GM12878 (cell line): Measurements from ENCODE around the genes RAB3GAP2 and TAF1A.

DNA sequence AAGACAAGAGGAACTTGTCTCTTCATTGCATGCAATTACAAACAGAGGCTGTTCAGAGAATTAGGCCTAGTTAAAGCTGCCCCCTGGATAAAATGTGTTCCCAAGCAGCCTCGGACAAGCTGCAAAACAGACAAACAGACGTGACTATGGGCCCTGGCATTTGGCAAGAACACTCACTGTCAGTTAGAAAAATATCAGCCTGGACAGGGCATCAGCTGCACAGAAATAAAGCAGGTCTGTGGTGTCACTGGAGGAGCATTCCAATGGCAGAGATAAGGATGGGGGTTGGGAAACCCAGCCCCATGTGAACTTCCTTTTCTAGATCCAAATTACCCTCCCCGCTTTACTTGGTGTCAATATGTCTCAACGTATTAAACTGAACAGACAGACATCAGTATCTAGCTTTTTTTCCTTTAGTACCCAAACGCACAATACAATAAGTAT is 177.1 kb downstream of the GPATCH2 start:
- RAMPAGE, long total RNA, result no peak
- RRBS, 2 experiments, result no CpG with 5 or more reads among the region's 5 CpGs
CAGE:
- cytosol, long polyA minus RNA, result no peak
- cytosol, long polyA plus RNA, result no peak
- long polyA plus RNA, result no peak
- nucleolus, long total RNA, result no peak
- nucleus, long polyA plus RNA, result no peak
- nucleus, long total RNA, result no peak

DNA sequence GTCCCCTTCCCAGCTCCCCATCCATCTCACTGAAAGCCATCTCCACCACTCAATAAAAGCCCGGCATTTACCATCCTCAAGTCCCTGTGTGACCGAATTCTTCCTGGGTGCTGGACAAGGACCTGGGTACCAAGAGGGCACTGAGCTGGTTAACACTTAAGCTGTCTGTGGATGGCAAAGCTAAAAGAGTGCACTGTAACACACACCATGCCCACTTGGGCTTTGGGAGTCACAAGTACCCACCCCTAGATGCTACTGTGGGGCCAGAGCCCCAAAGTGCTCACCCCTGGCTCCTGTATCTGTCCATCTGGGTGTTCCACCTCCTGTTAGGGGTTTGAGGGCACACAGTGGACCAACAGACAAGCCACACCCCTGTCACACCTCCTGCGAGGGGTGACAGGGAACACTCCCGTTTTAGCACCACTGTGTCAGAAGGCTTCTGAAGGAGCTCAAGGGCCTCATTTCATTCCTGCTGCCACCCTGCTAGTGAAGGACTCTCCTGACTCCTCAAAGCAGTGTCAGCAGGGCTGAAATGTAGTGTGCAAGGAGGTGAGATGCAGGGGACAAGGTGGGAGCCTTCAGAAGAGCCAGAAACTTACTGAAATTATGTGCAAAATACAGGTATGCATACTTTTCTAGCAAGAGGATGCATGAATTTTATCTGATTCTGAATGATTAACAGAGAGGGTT is 174.7 kb downstream of the GPATCH2 start:
- RAMPAGE, long total RNA, result no peak
- RRBS, 2 experiments, result no CpG with 5 or more reads among the region's 4 CpGs
CAGE:
- cytosol, long polyA minus RNA, result no peak
- cytosol, long polyA plus RNA, result no peak
- long polyA plus RNA, result no peak
- nucleolus, long total RNA, result no peak
- nucleus, long polyA plus RNA, result no peak
- nucleus, long total RNA, result no peak

- RAMPAGE, long total RNA, result no peak
- RRBS, 2 experiments, result 14 to 25% methylated on average over 11 to 12 of the region's 17 CpGs
CAGE:
- cytosol, long polyA minus RNA, result no peak
- cytosol, long polyA plus RNA, result no peak
- long polyA plus RNA, result no peak
- nucleolus, long total RNA, result no peak
- nucleus, long polyA plus RNA, result no peak
- nucleus, long total RNA, result no peak
Observed at GRCh38 chr1:218156440-218157138, 128.5 kb upstream of the RRP15 start.

DNA sequence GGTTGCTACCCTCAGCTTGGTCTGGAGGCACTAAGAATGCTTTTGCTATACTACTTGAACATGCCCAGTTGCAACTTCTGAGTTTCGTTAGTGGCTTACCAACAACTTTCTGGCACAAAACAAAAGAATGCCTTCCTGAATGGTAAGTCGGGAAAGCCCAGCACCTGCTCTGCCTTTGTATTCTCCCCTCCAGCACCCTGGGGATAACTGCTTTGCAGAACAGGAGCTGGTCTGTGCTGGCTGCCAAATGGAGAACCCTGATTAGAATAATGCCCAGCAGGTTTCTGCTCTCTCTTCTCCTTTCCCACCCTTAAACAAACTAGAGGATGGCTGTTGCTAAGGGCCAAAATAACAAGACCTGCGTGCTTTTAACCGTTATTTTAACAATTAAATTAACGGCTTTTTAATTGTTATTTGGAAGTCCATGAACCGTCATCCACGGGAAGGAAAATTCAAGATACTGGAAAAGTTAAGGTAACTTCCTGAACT is 149.4 kb downstream of the TGFB2 start:
- RAMPAGE, long total RNA, result no peak
- RRBS, 2 experiments, result no CpG with 5 or more reads among the region's 7 CpGs
CAGE:
- cytosol, long polyA minus RNA, result no peak
- cytosol, long polyA plus RNA, result no peak
- long polyA plus RNA, result no peak
- nucleolus, long total RNA, result no peak
- nucleus, long polyA plus RNA, result no peak
- nucleus, long total RNA, result no peak

DNA sequence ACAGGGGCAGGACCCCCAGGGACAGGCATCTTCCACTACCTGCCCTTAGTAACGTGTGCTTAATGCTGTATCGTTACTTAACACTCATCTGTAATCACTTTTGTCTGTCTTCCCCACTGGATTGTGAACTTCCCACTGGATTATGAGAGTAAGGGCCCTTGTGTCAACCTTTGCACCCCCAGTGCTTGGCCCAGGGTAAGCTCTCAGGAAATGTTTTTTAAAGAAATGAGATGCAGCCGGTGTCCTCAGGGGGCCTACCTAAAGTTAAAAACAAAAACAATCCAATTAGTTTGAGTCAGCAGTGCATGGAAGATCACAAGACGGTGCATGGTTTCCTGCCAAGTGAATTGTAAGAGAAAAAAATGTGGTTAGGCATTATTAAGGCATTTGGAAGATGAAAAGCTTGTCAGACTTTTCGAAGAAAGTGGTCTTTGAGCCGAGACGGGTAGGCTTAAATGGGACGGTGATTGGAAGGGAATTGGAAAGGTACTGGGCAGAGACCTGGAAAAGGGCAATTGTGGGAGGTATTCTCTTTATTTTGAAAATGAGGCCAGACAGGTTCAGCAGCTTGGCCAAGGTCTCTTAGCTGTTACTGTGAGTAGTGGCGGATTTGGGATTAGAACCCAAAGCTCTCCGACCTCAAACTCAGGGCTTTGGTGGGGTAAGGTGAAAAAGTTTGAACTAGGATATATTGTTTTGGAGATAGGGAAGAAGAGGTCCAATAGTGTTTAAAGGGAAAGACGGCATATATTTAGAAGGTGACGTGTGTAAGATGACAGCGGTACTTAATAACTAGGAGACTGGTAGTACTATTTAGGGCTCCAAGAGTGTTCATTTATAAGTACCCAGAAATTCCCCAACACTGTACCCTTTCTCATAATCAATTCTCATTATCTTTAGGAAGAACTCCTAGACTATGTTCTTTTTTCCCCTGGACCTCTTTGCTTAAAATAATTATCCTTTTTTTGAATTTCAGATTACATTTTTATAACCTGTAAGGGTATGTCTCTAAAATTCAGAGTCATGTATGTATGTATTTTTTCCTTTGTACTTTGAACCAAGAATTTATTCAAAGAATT is 1.2 kb downstream of the LYPLAL1 start:
- RAMPAGE, long total RNA, result no peak
- RRBS, 2 experiments, result no CpG with 5 or more reads among the region's 13 CpGs
CAGE:
- cytosol, long polyA minus RNA, result no peak
- cytosol, long polyA plus RNA, result start-site peak on the plus strand centred at position 411 of the sequence, 88 bp wide, 171 and 173 reads in 2 replicates
- long polyA plus RNA, result start-site peak on the plus strand centred at position 384 of the sequence, 87 bp wide, 111 and 84 reads in 2 replicates
- nucleolus, long total RNA, result no peak
- nucleus, long polyA plus RNA, result start-site peak on the plus strand centred at position 359 of the sequence, 132 bp wide, 75 and 121 reads in 2 replicates
- nucleus, long total RNA, result start-site peak on the plus strand centred at position 378 of the sequence, 12 bp wide, 90 reads

- RAMPAGE, long total RNA, result no peak
- RRBS, 2 experiments, result no CpG with 5 or more reads among the region's 3 CpGs
CAGE:
- cytosol, long polyA minus RNA, result no peak
- cytosol, long polyA plus RNA, result no peak
- long polyA plus RNA, result no peak
- nucleolus, long total RNA, result no peak
- nucleus, long polyA plus RNA, result no peak
- nucleus, long total RNA, result no peak
Observed at GRCh38 chr1:219740650-219740991, 127.7 kb upstream of the ZC3H11B start.

GRCh38 chr1:219839021-219839467 is 89.3 kb downstream of the SLC30A10 start:
- RAMPAGE, long total RNA, result no peak
- RRBS, 2 experiments, result no CpG with 5 or more reads among the region's 8 CpGs
CAGE:
- cytosol, long polyA minus RNA, result no peak
- cytosol, long polyA plus RNA, result no peak
- long polyA plus RNA, result no peak
- nucleolus, long total RNA, result no peak
- nucleus, long polyA plus RNA, result no peak
- nucleus, long total RNA, result no peak

GRCh38 chr1:219931061-219931574 is 2.8 kb upstream of the SLC30A10 start:
- RAMPAGE, long total RNA, result no peak
CAGE:
- cytosol, long polyA minus RNA, result no peak
- cytosol, long polyA plus RNA, result no peak
- long polyA plus RNA, result no peak
- nucleolus, long total RNA, result no peak
- nucleus, long polyA plus RNA, result no peak
- nucleus, long total RNA, result no peak

DNA sequence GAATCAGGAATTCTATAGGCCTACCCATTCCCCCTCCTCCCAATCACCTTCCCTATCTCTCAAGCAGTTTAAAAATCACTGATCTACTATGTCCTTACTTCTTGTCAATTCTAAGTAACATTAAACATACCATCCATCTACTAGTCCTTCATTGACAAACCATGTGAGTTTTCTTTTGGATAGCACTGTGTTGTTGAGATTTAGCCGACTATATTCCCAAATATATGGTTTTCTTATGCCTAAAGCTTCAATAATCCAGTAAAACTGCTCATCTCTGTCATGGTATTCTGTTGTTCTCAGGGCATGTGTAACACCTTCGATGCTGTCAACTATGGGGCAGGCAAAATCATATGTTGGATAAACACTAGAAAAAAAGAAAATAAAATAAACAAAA is 26.4 kb downstream of the EPRS1 start:
- RAMPAGE, long total RNA, result no peak
- RRBS, 2 experiments, result no CpG with 5 or more reads among the region's 2 CpGs
CAGE:
- cytosol, long polyA minus RNA, result start-site peak on the minus strand centred at position 187 of the sequence, 11 bp wide, 48 reads; start-site peak on the minus strand centred at position 314 of the sequence, 46 bp wide, 90 reads
- cytosol, long polyA plus RNA, result no peak
- long polyA plus RNA, result no peak
- nucleolus, long total RNA, result no peak
- nucleus, long polyA plus RNA, result no peak
- nucleus, long total RNA, result no peak

DNA sequence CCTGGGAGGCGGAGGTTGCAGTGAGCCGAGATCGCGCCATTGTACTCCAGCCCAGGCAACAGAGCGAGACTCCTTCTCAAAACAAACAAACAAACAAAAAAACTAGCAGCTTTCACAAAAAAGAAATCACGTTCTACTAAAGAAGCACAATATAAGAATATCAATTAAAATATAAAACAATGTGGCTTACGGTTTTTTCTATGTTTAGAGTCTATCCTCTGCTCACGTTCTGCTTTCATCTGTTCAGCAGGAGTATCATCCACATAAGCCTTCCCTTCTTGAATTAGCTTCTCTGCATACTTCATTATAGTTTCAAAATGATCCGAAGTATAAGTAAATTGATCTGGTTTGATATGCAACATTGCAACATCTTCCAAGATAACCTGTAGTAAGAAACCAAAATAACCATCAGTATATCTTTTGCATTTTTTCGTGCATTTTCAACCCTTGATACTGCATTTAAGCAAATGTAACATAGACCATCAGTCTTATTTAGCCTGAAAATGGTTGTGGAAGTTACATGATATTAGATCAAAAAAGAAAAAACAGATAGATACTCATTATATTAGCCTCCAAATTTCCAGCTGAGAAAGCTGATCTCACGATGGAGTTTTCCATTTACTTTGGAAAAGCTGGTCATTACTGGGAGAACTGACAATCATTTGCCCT is 22.1 kb downstream of the EPRS1 start:
- RAMPAGE, long total RNA, result no peak
- RRBS, 2 experiments, result no CpG with 5 or more reads among the region's 11 CpGs
CAGE:
- cytosol, long polyA minus RNA, result start-site peak on the minus strand centred at position 210 of the sequence, 13 bp wide, 50 reads; start-site peak on the minus strand centred at position 328 of the sequence, 97 bp wide, 183 reads; start-site peak on the plus strand centred at position 373 of the sequence, 8 bp wide, 60 reads
- cytosol, long polyA plus RNA, result no peak
- long polyA plus RNA, result no peak
- nucleolus, long total RNA, result no peak
- nucleus, long polyA plus RNA, result no peak
- nucleus, long total RNA, result no peak

DNA sequence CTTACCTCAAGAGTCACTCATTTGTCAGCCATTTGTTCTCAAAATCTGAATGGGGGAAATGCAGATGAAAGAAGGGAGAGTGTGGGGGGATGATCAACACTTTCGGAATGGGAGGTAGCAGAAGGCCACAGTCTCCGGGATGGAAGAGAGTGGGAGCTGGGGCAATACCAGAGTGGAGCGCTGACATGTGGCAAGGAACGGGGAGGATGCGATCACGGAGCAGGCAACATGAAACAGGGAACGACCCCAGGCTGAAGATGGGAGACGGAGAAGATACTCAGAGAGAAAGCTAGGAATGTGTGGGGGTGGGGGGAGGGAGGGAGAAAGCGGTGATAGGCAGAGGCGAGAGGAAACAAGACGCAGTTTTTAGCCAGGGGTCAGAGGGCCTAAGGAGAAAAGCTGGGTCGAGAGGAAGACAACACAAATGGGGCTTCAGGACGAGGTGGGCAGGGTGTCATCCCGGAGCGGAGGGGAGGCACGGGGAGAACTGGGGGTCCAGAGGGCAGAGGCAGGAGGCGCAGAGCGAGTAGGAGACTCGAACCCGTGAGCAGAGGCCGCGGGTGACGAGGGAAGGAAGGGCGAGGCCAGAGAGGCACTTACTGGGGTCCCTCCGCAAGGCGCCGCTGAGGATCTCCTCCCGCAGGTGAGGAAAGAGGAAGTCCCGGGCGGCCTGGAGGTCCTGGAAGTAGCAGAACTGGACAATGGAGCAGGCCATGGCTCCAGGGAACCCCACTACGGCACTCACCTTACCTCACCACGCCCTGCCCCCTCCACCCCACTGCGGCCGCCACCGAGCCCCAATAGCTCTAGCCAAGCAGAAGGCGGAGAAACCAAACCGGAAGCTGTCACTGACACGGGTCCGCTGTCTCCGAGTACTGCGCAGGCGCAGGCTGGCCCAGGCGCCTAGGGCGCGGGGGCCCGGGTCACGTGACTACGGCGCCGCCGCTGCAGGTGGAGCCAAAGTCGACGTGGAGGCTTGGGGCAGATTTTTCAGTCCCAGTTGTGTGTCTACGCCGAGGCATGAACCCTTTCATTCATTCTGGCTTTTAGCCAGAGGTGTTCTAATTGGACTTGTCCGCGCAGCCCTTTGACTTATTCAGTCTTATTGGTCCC is at the start of gene RAB3GAP2:
Gene RAB3GAP2, minus strand, starts transcription at position 831 of the 1,113 bp plus-strand sequence.
- RAMPAGE, long total RNA, result start-site peak on the minus strand centred at position 780 of the sequence, 102 bp wide, 789 and 432 reads in 2 replicates
- RRBS, 2 experiments, result under 1 to 2% methylated on average over 8 to 13 of the region's 57 CpGs
CAGE:
- cytosol, long polyA minus RNA, result start-site peak on the minus strand centred at position 775 of the sequence, 81 bp wide, 1,701 reads
- cytosol, long polyA plus RNA, result start-site peak on the minus strand centred at position 785 of the sequence, 86 bp wide, 730 and 661 reads in 2 replicates
- long polyA plus RNA, result start-site peak on the minus strand centred at position 799 of the sequence, 114 bp wide, 370 and 1,015 reads in 2 replicates
- nucleolus, long total RNA, result start-site peak on the minus strand centred at position 777 of the sequence, 88 bp wide, 939 reads
- nucleus, long polyA plus RNA, result start-site peak on the minus strand centred at position 799 of the sequence, 132 bp wide, 1,476 and 1,772 reads in 2 replicates
- nucleus, long total RNA, result no peak

DNA sequence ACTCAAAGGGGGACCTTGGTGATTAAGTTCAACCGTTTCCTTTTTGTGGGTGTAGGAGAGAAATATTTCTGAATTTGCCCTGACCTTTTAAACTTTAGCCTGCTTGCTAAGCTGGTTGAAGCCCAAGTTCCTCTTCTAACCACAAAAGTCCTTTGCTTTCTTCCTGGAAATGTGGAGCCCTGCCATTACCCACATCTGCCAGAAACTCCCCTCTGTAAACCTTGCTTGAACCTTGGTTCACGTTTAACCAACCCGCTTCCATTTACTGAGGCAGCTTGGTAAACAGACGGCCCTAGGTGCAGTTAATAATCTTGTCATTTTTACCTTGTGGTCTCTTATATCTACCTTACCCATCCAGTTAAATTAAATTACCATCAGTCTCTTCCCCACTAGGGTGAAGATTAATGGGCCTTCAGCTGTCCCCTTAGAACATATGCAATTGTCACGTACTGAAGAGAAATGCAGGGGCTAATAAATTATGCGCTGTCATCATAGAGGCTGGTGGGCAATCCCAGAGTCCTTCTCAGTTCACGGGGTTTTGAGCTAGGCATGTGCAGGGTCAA is 35.7 kb downstream of the HLX start:
- RAMPAGE, long total RNA, result no peak
- RRBS, 2 experiments, result no CpG with 5 or more reads among the region's 7 CpGs
CAGE:
- cytosol, long polyA minus RNA, result no peak
- cytosol, long polyA plus RNA, result no peak
- long polyA plus RNA, result no peak
- nucleolus, long total RNA, result no peak
- nucleus, long polyA plus RNA, result no peak
- nucleus, long total RNA, result no peak

- RAMPAGE, long total RNA, result no peak
- RRBS, 2 experiments, result no CpG with 5 or more reads among the region's 3 CpGs
CAGE:
- cytosol, long polyA minus RNA, result no peak
- cytosol, long polyA plus RNA, result no peak
- long polyA plus RNA, result no peak
- nucleolus, long total RNA, result no peak
- nucleus, long polyA plus RNA, result no peak
- nucleus, long total RNA, result no peak
Observed at GRCh38 chr1:221458487-221458851, 283.4 kb downstream of the DUSP10 start.

GRCh38 chr1:221689180-221689539 is 52.7 kb downstream of the DUSP10 start:
- RAMPAGE, long total RNA, result no peak
- RRBS, 2 experiments, result no CpG with 5 or more reads among the region's 3 CpGs
CAGE:
- cytosol, long polyA minus RNA, result no peak
- cytosol, long polyA plus RNA, result no peak
- long polyA plus RNA, result no peak
- nucleolus, long total RNA, result no peak
- nucleus, long polyA plus RNA, result no peak
- nucleus, long total RNA, result no peak

- RAMPAGE, long total RNA, result no peak
- RRBS, 2 experiments, result no CpG with 5 or more reads among the region's 5 CpGs
CAGE:
- cytosol, long polyA minus RNA, result no peak
- cytosol, long polyA plus RNA, result no peak
- long polyA plus RNA, result no peak
- nucleolus, long total RNA, result no peak
- nucleus, long polyA plus RNA, result no peak
- nucleus, long total RNA, result no peak
Observed at GRCh38 chr1:221707289-221707488, 34.7 kb downstream of the DUSP10 start.

GRCh38 chr1:222556096-222556748 is 8.3 kb upstream of the HHIPL2 start:
- RAMPAGE, long total RNA, result no peak
- RRBS, 2 experiments, result no CpG with 5 or more reads among the region's 2 CpGs
CAGE:
- cytosol, long polyA minus RNA, result no peak
- cytosol, long polyA plus RNA, result no peak
- long polyA plus RNA, result no peak
- nucleolus, long total RNA, result no peak
- nucleus, long polyA plus RNA, result no peak
- nucleus, long total RNA, result no peak

GRCh38 chr1:222589556-222590529 is at the start of gene TAF1A:
Gene TAF1A, minus strand, starts transcription at chr1:222589933.
- RAMPAGE, long total RNA, result start-site peak on the minus strand at chr1:222589776-222589811, 51 and 33 reads in 2 replicates; start-site peak on the minus strand at chr1:222589864-222589931, 74 and 32 reads in 2 replicates; start-site peak on the plus strand at chr1:222589957-222589994, 9 and 20 reads in 2 replicates
- RRBS, 2 experiments, result 1 to 2% methylated on average over 12 of the region's 45 CpGs
CAGE:
- cytosol, long polyA minus RNA, result start-site peak on the minus strand at chr1:222589791-222589797, 29 reads; start-site peak on the minus strand at chr1:222589873-222589910, 64 reads
- cytosol, long polyA plus RNA, result start-site peak on the minus strand at chr1:222589878-222589900, 43 and 36 reads in 2 replicates; start-site peak on the plus strand at chr1:222589917-222590028, 17 and 210 reads in 2 replicates
- long polyA plus RNA, result start-site peak on the minus strand at chr1:222589757-222589812, 66 and 195 reads in 2 replicates; start-site peak on the minus strand at chr1:222589844-222589899, 36 and 40 reads in 2 replicates
- nucleolus, long total RNA, result start-site peak on the minus strand at chr1:222589756-222589813, 76 reads; start-site peak on the plus strand at chr1:222589953-222590024, 101 reads
- nucleus, long polyA plus RNA, result start-site peak on the minus strand at chr1:222589770-222589898, 170 and 286 reads in 2 replicates; start-site peak on the plus strand at chr1:222589961-222590027, 192 and 22 reads in 2 replicates
- nucleus, long total RNA, result start-site peak on the minus strand at chr1:222589776-222589827, 64 reads

- RAMPAGE, long total RNA, result no peak
- RRBS, 2 experiments, result no CpG with 5 or more reads among the region's 6 CpGs
CAGE:
- cytosol, long polyA minus RNA, result no peak
- cytosol, long polyA plus RNA, result no peak
- long polyA plus RNA, result no peak
- nucleolus, long total RNA, result no peak
- nucleus, long polyA plus RNA, result no peak
- nucleus, long total RNA, result no peak
Observed at GRCh38 chr1:222616429-222616964, 1.4 kb upstream of the MIA3 start.

GRCh38 chr1:222618351-222618833 is 495 bp downstream of the MIA3 start:
- RAMPAGE, long total RNA, result no peak
- RRBS, 2 experiments, result 2 to 3% methylated on average over 14 to 15 of the region's 37 CpGs
CAGE:
- cytosol, long polyA minus RNA, result no peak
- cytosol, long polyA plus RNA, result no peak
- long polyA plus RNA, result no peak
- nucleolus, long total RNA, result no peak
- nucleus, long polyA plus RNA, result no peak
- nucleus, long total RNA, result no peak

DNA sequence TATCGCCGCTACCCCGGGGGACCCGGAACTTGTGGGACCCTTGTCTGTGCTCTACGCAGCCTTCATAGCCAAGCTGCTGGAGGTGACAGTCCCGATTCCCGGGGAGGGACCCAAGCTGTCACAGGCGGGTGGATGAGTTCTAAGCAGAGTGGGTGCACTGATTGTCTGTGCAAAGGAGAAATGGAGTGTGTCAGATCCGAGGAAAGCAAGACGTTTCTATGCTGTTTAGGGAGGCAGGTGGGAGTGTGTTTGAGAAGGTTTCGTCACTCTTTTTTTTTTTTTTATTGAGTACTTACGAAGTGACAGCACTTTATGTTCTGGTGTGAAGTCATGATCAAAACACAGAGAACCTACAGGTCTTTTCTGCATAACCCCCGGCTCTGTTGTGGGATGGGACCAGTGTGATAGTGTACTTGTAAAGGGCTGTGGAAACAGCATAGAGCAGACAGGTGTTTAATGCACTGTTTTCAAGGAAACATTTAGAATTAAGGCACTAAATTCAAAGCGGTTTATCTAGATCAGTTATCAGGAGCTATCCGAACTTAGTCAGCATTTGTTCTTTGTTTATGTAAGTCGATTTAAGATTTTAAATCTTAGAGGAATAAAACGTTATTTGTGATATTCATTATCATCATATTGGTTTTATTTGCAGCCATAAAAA is 26.7 kb downstream of the MIA3 start:
- RAMPAGE, long total RNA, result no peak
- RRBS, 2 experiments, result under 1 to 2% methylated on average over 4 of the region's 17 CpGs
CAGE:
- cytosol, long polyA minus RNA, result no peak
- cytosol, long polyA plus RNA, result no peak
- long polyA plus RNA, result no peak
- nucleolus, long total RNA, result no peak
- nucleus, long polyA plus RNA, result no peak
- nucleus, long total RNA, result no peak